Metastatic Breast Carcinoma in the Brain (tissue), 10 donors: ENCODE results near the genes DAB1 and OMA1.

GRCh38 chr1:57003190-57003820 is 37.5 kb upstream of the C8B start:
- PRO-cap, 10 experiments = no peak in any of the 10 experiments

DNA sequence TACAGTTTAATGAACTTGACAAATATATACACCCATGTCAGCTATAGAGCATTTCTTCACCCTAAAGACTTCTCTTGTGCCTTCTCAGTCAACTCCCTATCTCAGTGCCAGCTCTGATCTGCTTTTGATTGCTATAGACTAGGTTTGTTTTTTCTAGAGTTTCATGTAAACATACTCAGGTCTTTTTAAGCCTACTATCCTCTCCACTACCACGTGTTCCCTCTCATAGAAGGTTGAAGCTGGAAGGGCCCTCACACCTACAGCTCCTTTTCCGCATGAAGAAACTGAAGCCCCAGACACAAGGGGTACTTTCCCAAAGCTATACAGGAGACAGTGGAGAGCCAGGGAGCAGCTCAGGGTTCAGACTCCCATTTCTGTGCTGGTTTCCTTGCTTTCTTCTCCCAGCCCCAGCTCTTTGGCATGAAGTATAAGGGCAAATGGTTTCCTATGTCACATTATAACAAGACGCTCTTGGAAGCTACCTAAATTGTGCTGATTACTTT is 38.1 kb upstream of the C8B start:
- PRO-cap, 10 experiments = no peak in any of the 10 experiments

GRCh38 chr1:57129835-57130113 is 164.0 kb upstream of the C8B start:
- PRO-cap, 10 experiments = peak in 2 of 10 experiments; most common minus-strand start chr1:57130058 (in 2)

DNA sequence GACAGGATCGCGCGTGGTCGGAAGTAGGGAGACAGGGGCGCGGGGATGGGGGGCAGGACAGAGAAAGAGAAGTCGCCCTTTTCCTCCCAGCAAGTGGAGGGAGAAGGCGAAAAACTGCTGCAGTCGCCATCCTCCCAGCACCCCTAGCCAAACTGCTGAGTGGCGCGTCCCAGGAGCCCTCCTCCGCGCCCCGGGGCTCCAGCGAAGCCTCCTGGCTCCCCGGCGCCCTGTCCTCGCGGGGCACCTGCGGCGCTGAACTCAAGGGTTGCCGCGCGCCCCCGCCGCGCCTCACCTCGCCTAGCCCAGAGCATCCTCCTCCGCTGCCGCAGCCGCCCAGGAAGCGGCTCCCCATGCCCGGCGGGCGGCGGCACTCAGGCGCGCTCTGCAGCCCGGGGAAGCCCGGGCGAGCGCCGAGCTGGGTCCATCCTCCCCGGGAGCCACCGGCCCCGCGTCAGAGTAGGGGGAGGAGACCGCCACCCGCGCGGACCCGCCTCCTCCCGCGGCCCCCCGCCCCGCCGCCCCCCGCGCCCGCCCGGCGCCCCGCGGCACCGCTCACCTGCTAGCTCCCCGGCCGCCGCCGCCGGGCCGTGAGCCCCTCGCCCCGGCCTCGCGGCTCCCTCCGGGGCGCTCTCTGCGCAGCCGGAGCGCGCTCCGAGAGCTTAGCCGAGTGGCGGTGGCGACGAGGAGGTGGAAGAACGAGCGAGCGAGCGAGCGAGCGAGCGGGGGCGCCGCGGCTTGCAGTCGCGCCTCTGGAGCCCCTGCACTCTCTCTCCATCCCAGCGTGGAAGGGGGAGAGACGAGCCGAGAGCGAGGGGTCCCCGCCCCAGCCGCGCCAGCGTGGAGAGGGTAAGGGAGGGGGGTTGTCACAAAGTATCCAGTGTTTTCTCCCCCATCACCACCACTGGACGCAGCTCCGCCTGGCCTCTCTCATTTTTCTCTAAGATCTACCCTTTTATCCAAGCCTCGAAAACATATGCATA is at the start of gene DAB1:
Gene DAB1 (minus strand): TSS at position 423 of the 980 bp plus-strand sequence.
- PRO-cap, 10 experiments = no peak in any of the 10 experiments

- PRO-cap, 10 experiments = no peak in any of the 10 experiments
Observed at GRCh38 chr1:57816609-57817041, 392.8 kb upstream of the DAB1 start.

- PRO-cap, 10 experiments = no peak in any of the 10 experiments
Observed at GRCh38 chr1:58391999-58392724, 154.4 kb downstream of the OMA1 start.

DNA sequence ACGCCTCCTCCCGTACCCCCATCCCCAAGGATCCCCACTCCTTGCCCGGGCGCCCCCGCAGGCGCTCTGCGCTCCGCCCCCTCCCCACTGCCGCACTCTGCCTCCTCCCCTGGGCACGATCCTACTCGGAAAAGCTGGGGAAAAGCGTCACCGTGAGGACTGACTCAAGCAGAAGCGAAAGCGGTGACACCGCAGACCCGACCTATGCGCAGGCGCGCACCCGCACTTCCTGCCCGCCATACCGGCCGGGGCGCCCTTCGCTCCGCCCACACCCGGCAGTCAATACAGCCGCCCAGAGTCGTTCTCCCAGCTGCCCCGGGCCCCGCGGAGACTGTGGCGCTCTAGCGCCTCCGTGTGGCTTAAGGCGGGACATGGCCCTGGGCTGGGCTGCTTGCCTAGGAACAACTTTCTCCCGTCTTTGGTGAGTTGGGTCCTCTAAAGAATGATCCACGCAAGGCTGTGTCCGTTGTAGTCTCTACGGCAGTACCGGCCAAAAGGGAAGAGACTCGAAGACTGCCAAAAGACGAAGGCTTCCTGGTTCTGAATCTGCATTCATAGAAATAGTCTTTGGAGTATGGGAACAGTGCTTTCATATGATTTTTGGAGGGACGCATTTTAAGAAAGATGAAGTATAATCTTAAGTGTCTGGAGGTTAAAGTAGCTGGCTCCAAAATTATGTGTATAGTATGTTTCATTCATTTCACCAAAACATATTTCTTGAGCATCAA is at the start of gene OMA1:
Gene OMA1 (minus strand): TSS at position 188 of the 728 bp plus-strand sequence.
- PRO-cap, 10 experiments = peak in 10 of 10 experiments; most common plus-strand start position 269 of the sequence (in 2); most common minus-strand start position 176 of the sequence (in 7)

GRCh38 chr1:58575519-58575996 is 1.5 kb downstream of the TACSTD2 start:
- PRO-cap, 10 experiments = peak in 2 of 10 experiments; most common plus-strand start chr1:58575671 (in 1); most common minus-strand start chr1:58575624 (in 1)

GRCh38 chr1:58592521-58593079 is 15.5 kb upstream of the TACSTD2 start:
- PRO-cap, 10 experiments = no peak in any of the 10 experiments

GRCh38 chr1:58781427-58781548 is 2.6 kb downstream of the JUN start:
- PRO-cap, 10 experiments = no peak in any of the 10 experiments

DNA sequence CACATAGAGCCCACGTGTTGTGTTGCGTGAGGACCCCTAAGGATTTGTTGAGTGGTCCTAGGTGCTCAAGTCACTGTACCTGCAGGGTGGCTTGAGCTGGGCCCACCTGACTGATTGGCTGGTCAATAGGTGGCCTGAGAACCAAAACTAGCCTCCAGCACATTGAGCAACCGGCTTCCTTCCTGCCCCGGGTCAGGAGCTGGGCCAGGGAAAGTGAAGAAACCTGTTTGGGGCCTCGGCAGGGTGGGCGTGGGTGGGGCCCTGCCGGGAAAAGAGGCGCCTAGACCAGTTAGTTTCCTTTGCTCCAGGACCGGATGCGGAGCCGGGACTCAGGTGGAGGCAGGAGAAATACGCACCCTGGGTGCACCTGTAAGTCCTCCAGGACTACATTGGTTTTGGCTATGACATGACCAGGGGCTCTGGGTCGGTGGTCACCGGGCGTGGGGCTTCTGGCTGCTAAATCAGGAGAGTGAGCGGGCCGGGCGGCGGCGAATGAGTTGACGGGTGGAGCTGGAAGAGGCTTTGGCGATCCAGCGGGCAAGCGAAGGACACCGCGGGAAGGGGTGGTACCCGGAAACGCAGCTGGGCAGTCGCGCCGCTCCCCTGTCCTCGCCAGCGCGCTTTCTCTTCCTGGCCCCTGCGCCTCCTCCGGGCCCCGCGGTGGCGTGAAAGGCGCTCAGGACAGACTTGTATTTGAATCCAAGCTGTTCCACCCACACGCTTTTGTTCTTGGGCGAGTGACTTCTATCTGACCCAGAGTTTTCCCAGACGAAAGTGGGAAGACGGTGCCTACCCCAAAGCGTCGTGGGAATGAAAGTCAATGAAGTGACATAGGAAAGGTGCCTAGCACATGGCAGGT is 30.5 kb upstream of the JUN start:
- PRO-cap, 10 experiments = peak in 10 of 10 experiments; most common plus-strand start position 309 of the sequence (in 7); most common minus-strand start position 519 of the sequence (in 3)

DNA sequence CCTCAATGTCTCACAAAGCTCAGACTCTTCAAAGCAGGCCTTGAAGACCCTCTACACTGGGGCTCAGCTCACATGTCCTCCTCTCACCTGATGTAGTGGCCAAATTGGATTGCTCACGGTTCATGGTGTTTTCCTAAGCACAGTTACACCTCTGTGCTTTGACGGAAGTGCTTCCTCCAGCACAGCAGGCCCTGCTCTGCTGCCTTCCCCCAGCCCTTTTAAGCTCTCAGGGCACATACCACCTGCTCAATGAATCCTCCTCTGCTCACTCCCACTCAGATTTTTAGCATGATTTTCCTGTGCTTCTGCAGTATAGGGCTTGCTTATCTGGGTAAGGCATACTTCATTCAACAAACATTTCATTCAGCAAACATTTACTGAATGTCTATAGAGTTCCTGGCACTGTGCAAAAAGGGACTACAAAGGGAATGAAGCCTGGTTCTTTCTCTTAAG is 74.4 kb upstream of the JUN start:
- PRO-cap, 10 experiments = peak in 2 of 10 experiments; most common minus-strand start position 193 of the sequence (in 2)

GRCh38 chr1:58881319-58881832 is 97.5 kb upstream of the JUN start:
- PRO-cap, 10 experiments = no peak in any of the 10 experiments

GRCh38 chr1:58968290-58969141 is 184.7 kb upstream of the JUN start:
- PRO-cap, 10 experiments = peak in 1 of 10 experiments; most common minus-strand start chr1:58968389 (in 1)

DNA sequence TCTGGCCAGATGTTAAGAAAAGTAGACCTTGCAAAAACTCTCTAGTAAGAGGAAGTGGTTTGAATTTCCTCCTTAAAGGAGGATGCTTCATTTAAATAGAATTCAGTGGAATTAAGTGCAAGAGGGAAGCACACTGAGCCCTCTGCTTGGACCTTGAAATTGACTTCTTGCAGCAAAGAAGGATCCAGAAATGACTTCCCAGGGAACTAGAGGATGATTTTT is 195.4 kb upstream of the JUN start:
- PRO-cap, 10 experiments = no peak in any of the 10 experiments

DNA sequence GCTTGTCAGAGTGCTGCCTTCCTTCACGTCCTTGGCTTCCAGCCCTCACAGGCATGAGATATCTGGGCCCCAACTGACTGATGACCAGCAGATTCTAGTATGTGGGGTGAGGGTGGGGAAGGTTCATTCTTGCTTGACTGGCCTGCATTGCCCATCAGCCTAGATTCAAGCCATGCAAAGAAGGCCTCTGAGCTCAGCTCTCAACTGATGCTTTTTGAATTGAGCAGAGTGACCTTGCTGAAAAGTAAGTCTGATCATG is 253.0 kb upstream of the FGGY start:
- PRO-cap, 10 experiments = no peak in any of the 10 experiments

DNA sequence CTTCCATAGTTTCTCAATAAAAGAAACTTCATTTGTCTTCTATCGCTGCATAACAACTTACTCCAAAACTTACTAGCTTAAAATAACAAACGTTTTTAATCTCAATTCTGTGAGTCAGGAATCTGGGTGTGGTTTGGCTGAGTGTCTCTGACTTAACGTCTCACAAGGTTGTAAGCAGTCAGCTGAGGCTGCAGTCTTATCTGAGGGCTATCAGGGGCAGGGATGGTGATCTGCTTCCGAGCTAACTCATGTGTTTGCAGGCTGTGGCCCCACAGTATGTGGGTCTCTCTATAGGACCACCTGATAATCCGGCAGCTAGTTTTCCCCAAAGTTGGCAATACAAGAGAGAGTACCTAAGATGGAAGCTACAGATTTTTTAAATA is 234.2 kb upstream of the FGGY start:
- PRO-cap, 10 experiments = no peak in any of the 10 experiments

- PRO-cap, 10 experiments = peak in 1 of 10 experiments; most common plus-strand start chr1:59138682 (in 1); most common minus-strand start chr1:59138501 (in 1)
Observed at GRCh38 chr1:59138369-59138950, 158.4 kb upstream of the FGGY start.

- PRO-cap, 10 experiments = no peak in any of the 10 experiments
Observed at GRCh38 chr1:59139394-59139862, 157.5 kb upstream of the FGGY start.

- PRO-cap, 10 experiments = no peak in any of the 10 experiments
Observed at GRCh38 chr1:59290408-59291018, 6.4 kb upstream of the FGGY start.